Sternocleidomastoid (tissue), 1 donor: ENCODE measurements around a stretch of chr1.

DNA sequence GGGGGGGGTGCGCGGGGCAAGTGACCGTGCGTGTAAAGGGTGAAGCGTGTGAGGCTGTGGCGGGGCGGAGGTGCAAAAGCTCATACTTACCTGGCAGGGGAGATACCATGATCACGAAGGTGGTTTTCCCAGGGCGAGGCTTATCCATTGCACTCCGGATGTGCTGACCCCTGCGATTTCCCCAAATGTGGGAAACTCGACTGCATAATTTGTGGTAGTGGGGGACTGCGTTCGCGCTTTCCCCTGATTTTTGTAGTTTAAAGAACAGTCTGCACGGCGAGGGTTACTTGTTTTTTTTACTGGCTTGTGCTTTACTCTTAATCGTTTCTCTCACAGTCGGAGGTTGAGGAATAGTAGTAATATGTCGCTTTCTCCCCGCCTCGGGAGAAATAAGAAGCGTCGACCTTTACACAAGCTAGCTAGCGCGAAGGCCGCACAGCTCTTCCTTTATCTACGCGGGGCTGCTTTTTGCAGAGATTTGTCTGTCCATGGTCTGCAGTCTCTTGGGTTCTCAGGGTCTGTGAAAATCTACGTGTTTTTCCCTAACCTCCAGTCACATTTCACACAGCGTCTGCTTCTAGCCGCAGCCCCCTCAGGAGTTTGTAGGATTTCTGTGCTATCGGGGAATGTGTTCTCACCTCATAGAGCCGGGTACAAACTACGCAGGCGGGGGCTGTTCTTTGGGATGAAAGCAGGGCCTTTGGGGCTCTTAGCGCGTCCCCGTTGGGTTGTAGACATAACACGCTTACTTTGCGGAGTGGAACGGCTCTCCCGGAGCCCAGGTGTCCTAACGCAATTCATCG lies 32.4 kb upstream of the PPIAL4H start:
- PRO-cap: unidirectional peak, plus-strand start at position 270 of the sequence; bidirectional peak, plus-strand start at position 479 of the sequence, minus-strand start at position 391 of the sequence

GRCh38 chr1:147110605-147111263 lies 61.5 kb downstream of the PRKAB2 start:
- PRO-cap: no peak

DNA sequence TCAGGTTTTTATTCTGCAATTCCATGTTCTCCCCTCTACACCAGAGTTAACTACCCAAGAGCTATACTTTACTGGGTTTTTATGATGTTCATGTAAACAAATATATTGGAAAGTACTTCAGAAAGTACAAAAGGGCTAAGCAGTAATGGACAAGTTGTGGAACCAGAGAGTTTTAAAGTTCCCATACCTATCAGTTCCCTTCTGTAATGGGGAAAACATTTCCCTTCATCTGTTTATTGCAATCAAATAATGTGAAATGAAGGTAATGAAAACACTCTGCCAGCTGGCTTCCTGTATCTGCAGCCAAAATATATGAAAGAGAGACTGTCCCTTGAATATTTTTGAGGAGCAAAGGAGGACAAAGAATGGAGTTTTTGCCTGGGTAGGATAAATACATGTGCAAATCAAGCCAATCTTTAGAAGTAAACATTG lies 9.9 kb downstream of the FMO5 start:
- PRO-cap: no peak

GRCh38 chr1:147237323-147237915 lies 5.1 kb upstream of the CHD1L start:
- PRO-cap: no peak

DNA sequence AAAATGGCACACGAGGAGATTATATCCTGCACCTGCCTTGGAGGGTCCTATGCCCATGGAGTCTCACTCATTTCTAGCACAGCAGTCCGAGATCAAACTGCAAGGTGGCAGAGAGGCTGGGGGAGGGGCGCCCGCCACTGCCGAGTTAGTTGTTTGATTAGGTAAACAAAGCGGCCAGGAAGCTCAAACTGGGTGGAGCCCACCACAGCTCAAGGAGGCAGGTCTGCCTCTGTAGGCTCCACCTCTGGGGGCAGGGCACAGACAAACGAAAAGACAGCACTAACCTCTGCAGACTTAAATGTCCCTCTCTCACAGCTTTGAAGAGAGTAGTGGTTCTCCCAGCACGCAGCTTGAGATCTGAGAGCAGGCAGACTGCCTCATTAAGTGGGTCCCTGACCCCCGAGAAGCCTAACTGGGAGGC lies 138.6 kb upstream of the BCL9 start:
- PRO-cap: no peak

DNA sequence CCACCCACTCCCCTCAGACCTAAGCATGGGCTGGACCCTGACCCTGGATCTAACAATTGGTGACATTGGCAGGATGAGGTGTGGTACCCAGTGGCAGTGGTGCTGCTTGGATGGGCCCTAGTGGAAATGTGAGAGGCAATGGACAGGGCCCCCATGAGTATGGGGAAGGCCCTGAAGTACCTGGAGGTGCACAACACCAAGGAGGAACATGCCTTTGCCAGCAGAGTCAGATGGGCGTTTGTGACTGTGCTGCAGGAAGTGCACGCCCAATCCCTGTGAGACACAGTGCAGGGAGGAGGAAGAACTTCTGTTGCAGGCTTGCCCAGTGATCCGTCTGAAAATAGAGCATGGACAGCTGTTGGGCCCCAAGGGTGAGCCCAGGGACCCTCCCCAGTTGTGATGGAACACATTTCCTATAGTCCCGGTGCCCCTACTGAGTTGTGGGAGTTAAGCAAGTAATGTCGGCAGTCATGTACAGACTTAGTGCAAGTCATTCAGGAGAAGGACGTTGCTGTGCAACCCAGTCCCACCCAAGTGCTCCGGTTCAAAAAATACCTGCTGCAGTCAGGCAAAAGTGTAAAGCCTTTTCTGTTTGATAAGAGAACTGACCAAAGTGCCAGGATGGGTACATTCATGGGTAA lies 42.6 kb downstream of the GJA5 start:
- PRO-cap: no peak

GRCh38 chr1:147762382-147762978 lies 2.1 kb upstream of the GJA5 start:
- PRO-cap: no peak

DNA sequence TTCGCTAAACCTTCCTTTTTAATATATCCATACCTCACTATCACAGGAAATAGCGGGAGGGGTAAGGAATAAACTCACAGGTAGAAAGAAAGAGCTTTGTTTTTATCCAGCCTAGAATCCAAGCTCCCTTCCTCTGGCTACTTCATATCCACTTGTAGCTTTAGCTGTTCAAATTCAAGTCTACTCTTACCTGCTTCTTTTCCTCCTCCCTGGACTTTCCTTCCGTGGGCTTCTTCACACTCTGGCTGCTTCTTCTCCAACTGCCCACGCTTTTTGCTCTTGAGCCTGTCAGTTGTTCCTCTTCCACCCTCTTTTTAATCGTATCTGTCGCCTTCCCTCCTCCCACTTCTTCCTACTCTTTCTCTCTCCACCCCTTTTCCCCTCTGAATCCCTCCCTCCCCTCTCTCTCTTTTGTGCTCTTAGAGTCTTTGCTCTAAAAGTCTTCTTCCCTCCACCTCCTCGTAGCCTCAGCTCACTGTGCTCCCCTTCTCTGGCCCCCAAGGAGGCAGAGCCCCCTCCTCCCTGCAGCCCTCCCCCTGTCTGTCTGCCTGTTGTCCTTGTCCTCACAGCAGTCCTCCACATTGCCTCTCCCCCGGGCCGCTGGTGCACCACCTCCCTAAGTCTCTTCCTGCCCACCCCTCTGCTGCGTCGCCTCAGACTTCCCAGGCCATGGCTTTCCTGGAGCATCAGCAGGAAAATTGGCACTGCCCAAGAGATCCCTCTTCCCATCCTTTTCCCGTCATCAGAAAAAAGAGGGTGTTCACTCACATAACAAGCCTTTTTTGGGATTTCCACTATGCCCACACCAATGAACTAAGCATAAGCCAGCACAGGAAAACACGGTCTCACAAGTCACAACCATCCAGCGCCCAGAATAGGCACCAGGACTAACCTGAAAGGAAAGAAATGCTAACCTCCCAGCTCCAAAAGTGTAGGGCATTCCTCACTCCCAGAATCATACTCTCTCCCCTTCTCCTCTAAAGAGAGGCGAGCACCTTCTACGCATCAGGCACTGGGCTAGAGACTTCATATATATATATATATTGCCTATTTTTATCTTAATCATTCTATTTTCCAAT lies 13.0 kb upstream of the GJA5 start:
- PRO-cap: unidirectional peak, minus-strand start at position 275 of the sequence; unidirectional peak, minus-strand start at position 583 of the sequence

- PRO-cap: no peak
These were observed 3.5 kb upstream of the NBPF11 start for GRCh38 chr1:148155286-148156312.

DNA sequence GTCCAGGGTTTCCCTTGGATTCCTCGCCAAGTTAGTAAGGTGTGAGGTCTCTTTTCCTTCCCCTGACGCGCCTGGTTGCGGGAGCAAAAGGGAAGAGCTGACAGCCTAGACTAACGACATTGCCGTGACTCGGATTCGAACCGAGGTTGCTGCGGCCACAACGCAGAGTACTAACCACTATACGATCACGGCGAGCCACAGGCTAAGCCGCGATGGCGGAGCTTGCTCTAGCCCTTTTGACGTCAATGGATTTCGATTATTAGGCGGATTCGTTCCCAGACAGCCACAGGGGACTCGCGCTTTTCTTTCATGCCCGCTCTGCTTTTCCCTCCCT lies 150.5 kb upstream of the NBPF11 start:
- PRO-cap: no peak

- PRO-cap: no peak
These were observed 54.9 kb downstream of the PPIAL4G start for GRCh38 chr1:148428151-148428670.

- PRO-cap: no peak
These were observed 37.9 kb downstream of the NOTCH2NLC start for GRCh38 chr1:149428335-149428646.

- PRO-cap: no peak
These were observed 24.8 kb downstream of the PPIAL4C start for GRCh38 chr1:149608558-149608802.

- PRO-cap: unidirectional peak, minus-strand start at chr1:149647148
These were observed 63.1 kb downstream of the PPIAL4C start for GRCh38 chr1:149646354-149647556.

GRCh38 chr1:149844671-149845308 lies 2.2 kb upstream of the H2AC18 start:
- PRO-cap: no peak

DNA sequence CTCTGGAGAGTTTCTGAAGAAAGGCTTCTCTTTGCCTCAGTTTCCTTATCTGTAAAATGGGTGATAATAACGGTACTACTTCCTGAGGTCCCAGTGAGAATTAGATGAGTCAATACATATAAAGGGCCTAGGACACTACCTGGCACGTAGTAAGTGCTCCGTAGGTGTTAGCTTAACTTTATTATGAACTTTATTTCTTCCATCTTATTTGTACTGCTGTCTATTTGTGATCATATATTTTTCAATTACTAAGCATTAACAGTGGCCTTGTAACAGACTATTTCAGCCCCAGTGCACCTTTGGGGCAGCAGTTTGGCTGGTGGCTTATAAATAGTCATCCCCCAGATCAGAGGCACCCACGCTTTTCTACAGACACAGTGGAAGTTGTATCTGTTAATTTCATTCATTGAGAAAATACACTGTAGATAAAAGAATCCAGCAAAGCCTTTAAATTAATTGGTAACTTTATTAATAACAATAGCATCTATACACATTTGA lies 2.4 kb downstream of the H2BC21 start:
- PRO-cap: no peak

DNA sequence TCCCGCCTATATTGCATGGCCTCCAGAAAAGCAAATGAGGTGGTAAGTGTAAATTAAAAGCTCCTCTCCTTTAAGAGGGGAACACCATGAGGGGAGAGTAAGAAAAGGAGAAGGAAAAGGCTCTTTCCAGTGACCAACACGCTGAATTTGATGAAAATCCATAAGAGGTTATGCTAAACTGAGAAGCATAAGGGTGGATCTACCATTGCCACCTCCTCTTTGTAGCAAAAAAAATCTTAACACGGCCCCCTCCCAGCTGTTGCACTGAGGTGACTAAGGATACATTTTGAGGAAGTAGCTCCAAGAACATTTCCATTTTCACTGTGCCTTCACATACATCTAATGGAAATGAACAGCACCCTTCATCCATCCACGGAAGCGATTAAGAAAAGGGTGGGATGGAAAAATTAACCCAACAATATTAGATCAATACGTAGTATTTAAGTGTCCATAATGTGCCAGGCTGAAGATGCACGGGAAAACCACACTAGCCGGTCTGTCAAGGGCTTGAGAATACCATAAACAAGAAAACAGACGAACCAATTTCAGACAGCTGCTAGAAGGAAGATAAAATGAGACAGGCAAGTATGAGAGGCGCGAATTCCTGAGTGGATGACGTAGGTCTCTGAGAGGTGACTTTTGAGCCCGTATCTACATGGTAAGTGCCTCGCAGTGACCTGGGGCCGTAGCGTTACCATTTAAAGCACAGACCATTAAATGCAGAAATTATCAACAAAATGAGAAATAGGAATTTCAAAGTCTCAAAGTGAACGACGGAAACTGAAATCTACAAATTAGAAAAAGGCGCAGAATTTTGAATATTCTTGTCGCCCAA lies 1.4 kb downstream of the H2BC21 start:
- PRO-cap: no peak

GRCh38 chr1:149928090-149928976 lies 730 bp upstream of the SF3B4 start:
- PRO-cap: bidirectional peak, plus-strand start at chr1:149928343, minus-strand start at chr1:149928247

GRCh38 chr1:149931179-149931988 lies 3.8 kb upstream of the SF3B4 start:
- PRO-cap: no peak

GRCh38 chr1:149940439-149941761 lies 4.2 kb upstream of the MTMR11 start:
- PRO-cap: no peak